LHCN-M2 (cell line): ENCODE measurements around a stretch of chr19.

GRCh38 chr19:34221473-34221768 lies 32.9 kb upstream of the GARRE1 start:
- RAMPAGE, long total RNA: no peak

DNA sequence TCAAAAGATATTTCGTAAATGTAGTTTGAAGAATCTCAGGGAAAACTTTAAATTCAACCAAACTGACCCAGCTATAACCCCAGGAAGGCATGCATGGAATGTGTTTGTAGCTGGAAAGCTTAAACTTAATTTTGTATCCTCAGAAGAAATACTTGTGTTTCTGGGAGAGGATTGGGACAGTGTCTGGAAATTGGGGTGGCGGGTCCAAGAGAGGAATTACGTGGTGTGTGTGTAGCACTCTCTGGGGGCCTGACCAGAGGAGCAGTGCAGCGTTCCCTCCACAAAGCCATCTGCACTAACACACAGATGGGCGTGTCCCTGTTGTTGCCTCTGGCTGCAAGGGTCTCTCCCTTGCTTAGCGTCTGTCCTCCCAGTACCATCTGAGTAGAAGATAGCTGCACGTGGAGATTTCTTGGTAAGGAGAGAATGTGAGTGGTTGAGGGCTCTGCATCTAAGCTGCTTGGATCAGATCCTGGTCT lies 6.4 kb downstream of the GARRE1 start:
- RAMPAGE, long total RNA: no peak

GRCh38 chr19:34261222-34261721 lies 6.9 kb downstream of the GARRE1 start:
- RAMPAGE, long total RNA: no peak

- RAMPAGE, long total RNA: no peak
These were observed 9.4 kb downstream of the GARRE1 start for GRCh38 chr19:34263655-34264275.

DNA sequence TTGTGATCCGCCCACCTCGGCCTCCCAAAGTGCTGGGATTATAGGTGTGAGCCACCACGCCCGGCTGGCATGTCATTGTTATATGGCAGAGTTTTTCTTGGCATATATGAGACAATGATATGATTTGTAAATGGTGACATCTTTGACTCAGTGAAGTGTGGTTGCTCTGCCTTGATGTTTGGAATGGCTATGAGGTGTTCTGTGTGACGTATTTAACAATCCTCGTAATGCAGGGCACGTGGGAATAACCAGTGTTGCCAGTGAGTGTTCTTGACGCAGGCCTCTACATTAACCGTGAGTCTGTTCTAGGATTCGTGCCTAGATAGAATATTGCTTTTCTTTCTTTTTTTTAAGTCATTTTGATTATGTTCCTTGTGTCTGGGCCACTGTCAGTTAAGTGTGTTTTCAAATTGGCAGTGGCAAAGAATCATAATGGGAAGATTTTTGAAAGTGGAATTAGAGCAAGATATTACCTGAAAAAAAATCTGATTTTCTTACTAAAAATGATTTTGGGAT lies 10.3 kb downstream of the GARRE1 start:
- RAMPAGE, long total RNA: no peak

DNA sequence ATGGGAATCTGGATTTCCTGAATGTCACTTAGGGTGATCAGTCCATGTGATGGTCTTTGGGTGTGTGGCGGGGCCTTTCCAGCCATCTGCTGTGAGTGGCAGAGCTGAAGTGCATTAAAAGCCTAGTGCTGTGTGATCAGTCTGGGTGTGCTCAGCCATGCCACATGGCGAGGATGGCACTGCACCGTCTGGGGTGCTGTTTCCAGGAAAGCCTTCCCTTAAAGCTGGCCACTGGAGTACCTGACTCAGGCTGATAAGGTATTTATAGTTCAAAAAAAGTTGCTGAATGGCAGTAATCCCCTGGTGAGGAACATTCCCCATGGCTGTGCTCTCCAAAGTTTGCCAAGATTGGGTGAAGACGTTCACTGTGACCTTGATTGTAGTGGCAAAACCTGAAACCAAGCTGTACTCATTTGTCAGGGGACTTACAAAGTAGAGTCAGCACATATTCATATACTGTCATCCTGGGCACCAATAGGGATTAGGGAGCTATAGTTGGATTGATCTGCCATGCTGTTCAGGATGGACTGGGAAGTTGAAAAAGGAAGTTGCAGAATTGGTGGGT lies 6.0 kb downstream of the GPI start:
- RAMPAGE, long total RNA: no peak

DNA sequence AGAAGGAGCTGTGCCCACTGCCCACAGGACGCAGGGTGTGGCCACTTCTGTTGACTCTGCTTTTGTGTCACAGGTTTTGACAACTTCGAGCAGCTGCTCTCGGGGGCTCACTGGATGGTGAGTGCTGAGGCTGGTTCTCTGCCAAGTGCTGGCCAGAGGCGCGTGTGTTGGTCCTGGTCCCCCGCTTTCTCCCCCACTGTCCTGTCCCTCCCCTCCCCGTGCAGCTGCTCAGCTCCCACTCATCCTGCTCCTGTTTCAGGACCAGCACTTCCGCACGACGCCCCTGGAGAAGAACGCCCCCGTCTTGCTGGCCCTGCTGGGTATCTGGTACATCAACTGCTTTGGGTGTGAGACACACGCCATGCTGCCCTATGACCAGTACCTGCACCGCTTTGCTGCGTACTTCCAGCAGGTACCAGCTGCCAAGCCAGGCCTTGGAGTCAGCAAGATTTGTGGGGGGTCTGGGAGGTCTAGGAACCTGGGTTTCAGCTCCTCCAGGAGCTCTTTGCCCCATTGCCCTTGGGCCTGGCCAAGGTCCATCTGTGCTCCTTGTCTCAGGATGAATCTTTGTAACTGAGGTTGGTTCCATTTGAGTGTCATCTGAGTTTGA lies 10.4 kb upstream of the PDCD2L start:
- RAMPAGE, long total RNA: no peak

GRCh38 chr19:34479084-34479342 lies 2.5 kb upstream of the WTIP start:
- RAMPAGE, long total RNA: no peak

- RAMPAGE, long total RNA: no peak
These were observed 67.0 kb downstream of the WTIP start for GRCh38 chr19:34548542-34548910.

DNA sequence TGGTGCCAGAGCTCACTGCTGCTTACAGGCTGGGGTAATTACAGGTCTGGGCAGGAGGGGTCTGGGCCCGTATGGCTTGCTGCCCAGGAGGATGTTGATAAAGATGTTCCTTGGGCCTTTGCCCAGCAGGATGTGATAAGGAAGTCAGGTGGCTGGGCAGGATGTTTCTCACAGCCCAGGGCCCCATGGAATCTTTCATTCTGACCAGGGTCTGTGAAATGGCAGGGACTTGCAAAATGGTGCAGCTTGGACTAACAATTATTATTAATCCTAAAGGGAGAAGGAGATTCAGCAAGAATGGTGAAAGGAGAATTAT lies 64.3 kb upstream of the ZNF599 start:
- RAMPAGE, long total RNA: no peak

- RAMPAGE, long total RNA: no peak
These were observed 884 bp downstream of the ZNF792 start for GRCh38 chr19:34962926-34963764.

DNA sequence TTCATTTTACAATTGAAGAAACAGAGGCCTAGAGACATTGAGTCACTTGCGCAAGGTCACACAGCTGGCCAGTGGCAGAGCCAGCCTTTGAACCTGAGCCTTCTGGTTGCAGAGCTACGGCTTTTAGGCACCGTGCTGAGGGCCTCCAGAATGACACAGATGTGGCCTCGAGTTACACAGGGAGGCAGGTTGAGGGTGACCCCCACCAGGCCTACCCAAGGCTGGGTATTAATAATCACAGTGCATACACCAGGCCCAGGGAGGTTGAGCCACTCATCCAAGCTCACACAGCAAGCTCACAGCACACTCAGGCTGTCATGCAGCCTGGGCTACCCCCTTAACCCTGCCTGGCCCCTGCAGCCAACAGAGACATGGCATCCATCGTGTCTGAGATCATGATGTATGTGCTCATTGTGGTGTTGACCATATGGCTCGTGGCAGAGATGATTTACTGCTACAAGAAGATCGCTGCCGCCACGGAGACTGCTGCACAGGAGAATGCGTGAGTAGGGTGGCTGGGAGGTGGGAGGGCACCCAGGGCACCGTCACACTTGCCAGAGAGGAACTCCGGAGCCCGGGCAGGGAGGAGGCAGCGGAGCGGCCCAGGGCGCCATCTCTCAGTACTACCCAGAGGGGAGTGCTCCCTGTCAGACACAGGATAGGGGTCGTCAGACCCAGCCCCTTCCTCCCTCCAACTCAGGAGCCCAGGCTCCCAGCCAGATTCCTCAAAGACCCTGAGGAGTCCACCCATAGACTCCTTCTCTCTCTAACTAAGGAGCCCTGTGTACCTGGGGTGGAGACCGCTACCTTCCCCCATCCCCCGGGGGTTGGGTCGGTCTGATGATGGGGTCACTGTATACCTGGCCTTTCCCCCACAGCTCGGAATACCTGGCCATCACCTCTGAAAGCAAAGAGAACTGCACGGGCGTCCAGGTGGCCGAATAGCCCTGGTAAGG lies 2.5 kb upstream of the HPN start:
- RAMPAGE, long total RNA: no peak

DNA sequence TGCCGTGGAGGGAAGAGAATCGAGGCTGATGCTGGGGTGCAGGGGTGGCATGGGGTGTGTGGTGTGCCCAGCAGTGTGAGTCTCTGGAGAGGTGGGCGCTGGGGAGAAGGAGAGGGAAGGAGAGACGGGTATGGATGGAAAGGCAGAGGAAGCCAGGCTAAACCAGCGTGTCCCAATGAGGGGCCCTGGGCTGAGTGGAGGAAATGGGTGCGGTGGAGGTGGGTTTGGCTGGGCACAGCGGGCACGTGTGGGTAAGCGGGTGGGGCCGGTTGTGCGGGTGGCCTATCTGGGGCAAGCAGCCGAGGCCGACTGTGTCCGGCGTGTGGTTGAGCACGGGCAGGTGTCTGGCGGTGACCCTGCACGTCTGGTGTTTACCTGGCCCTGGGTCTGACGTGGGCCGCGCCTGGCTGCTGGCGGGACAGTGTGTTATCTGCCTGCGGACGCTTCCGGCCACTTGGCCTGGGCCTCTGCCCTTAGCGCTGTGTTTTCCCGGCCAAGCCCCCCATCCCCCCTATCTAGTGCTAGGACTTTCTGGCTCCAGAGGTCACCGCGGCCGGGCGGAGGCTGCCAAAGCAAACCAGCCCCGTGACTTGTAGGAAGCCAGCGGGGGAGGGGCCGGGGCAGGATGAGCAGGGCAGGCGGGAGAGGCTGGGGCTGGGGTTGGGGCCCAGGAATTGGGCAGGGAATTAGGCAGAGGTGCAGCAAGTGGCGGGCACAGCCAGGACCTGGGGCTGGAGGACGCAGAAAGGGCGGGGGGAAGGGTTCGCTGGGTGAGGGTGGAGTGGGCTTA lies 687 bp upstream of the HPN start:
- RAMPAGE, long total RNA: no peak

GRCh38 chr19:35090450-35091354 lies 24.9 kb upstream of the FXYD3 start:
- RAMPAGE, long total RNA: no peak

DNA sequence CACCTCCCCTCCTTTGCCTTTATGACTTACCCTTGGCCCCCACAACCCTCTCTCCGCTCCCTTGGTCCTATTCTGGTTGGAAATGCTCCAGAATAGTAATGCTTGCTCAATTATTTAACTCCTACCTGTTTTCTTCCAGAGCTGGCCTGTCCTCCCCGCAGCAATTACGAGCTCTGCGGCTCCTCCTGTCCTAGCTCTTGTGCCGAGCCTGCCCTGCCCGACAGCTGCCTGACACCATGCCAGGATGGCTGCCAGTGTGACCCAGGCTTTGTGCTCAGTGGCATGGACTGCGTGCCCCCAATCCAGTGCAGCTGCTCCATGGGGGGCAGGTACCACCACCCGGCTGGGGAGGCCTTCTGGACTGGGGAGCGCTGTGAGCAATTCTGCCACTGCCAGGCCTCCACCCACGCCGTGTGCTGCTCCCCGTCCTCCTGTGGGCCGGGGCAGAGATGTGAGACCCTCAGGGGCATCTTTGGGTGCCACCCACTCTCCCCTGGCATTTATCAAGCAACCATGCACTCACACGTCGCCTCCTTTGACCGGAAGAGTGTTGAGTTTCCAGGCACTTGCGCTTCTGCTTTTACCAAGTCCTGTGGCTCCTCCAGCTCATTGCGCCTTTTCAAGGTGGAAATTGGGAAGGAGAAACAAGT lies 9.4 kb upstream of the FXYD3 start:
- RAMPAGE, long total RNA: no peak

- RAMPAGE, long total RNA: no peak
These were observed 8.2 kb downstream of the LGI4 start for GRCh38 chr19:35126603-35127183.

GRCh38 chr19:35151402-35151779 lies 3.1 kb upstream of the FXYD5 start:
- RAMPAGE, long total RNA: no peak

- RAMPAGE, long total RNA: no peak
These were observed 15.8 kb downstream of the FXYD5 start for GRCh38 chr19:35170006-35170993.

DNA sequence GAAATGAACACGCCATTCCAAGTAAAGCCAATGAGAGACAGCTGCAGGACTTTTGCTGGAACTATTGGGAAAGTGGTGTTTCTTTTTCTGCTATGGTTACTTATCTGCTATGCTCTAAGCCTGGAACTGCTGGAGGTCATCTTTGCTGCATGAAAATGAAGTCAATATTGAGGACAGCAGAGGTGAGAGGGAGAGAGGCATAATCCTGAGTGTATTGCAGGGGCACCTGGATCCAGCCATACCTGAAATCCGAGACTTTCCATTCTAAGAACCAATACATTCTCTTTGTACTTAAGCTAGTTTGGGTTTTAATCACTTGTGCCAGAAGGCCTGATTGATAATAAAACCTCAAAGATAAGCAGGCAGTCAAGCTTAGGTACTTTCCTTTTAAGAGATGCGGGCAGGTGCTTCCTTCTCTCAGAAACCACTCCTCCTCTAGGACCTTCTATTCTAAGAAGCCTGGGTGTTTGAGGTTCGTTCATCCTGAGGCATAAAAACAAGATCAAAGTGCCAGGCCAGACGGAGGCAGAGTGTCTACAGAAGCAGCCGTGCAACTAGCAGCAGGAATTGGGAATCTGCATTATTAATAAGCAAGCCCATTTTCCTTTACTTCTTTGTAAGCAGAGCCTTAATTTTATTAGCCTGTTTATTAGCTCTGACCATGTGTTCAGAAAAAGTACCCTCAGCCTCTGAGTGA lies 22.2 kb downstream of the FAM187B start:
- RAMPAGE, long total RNA: no peak

DNA sequence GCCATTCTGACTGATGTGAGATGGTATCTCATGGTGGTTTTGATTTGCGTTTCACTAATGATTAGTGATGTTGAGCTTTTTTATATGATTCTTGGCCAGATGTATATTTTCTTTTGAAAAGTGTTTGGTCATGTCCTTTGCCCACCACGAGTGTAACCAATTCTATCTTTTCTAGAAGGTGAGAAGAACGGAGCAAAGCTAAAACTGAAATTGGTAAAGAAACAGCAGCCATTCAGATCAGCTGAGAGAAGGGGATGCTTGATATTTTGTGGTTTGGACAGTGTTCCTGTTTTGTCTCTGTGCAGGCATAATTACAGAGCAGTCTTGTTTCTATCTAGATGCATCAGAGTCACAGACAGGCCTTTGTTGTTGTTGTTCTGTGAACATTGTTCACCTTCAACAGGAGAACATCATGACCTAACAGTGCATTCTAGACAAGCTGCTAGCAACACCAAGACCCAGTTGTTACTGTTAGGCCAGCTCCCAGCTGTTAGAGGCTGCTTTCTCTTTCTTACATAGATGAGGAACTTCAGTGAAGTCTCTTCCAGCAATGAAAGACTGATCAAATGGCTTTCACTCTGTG lies 8.6 kb upstream of the LSR start:
- RAMPAGE, long total RNA: no peak